ENCODE measurements around a stretch of chr21.

- PRO-cap, result no peak
Measured at GRCh38 chr21:42509117-42509778, 4.4 kb upstream of the SLC37A1 start.

DNA sequence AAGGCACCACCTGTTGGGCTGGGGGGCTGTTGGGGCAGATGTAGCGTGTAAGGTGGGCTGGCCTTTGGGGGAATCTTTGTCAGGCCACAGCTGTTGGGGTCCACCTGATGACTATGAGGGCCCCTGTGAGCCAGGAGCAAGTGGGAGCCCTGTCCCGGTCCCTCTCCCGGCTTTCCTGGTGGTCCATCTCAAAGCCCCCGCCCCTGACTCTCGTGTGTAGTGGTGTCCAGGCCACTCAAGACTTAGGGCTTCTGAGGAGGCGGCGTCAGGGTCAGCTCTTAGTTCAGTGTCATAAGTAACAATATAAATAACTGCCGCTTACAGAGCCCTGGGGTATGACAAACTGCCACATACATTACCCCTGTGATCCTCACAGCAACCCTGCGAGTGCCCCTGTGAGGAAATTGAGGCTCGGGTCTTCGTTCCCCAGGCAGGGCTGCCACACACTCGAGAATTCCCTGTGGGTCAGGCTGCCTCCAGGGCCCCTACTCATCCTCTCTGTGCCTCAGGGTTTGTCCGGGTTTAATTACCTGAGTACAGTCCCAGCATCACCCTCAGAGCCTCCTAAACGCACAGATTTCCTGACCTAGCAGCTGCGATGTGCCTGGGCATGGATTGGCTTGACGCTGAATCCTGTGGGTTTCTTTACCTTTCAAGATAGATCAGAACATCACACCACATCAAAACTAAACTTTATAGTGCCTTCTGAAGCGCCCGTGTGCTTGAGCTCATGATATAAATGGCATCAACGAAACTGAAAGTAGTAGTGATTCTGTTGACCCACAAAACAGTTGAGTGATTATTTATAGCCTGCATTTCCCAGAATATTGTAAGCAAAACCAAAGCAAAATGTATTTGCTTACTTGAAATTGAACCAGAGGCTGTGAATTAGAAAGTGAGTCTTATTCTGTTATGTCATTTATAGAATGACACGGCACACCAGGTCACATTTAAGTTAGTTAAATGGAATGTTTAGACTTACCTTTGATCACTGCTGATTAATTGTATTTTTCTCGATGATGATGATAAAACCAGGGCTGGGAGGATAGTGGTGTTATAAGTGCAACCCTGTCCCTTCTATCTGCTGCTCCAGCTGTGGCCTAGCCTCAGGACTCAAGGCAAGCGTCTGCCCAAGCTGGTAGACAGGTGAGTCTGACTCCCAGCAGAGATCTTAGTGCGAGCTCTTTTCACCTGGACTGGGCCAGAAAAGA, 14.0 kb downstream of the SLC37A1 start:
- PRO-cap, result no peak

DNA sequence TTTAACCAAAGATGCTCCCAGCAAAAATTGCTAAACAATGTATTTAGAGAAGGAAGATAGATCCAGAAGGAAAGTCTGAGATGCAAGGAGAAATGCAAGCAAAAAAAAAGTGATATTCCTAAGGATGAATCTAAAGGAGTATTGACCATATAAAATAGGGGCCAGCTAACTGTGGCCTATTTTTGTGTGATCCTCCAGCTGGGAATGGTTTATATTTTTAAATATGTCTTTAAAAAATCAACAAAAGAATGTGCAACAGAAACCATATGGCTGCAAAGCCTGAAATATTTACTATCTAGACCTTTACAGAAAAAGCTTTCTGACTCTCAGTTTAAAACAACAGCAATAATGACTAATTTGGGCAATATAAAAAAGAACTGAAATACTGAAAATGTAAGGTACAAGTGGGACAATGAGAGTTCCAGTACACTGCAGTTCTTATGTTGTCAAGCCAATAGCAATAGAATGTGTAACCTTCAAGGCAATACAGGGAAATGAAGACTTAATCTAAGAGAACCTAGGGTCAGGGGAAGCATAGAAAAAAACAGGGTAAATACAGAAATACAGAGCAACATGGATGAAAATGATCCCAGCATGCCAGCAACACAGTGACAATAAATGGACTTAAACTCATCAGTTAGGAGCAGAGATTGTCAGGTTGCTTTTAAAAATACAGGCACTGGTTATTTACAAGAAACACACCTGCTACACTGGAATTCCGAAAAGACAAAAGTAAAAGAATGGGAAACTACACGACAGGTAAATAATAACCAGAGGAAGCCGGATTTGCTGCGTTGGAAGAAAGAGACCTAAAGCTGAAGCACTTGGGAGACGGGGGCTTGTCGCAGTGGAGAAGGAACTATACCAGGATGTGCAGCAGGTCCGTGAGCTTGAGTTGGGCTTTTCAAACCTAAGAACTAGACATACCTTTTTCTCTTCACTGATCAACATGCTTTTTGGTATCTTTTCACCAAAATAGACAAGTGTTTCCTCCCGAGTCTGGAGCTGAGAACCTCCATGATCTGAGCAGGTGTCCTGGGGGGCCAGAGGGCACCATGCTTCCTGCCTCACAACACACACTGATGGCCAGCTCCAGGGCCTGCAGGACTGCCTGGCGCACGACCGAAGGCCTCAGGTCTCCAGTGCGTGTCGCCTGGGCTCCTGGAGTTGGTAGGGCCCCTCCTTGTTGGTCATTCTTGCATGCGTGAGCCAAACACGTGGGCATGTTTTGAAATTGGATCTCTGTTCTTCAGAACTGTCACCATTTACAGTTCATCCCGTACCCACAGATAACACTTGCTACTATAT, 63.9 kb downstream of the SLC37A1 start:
- PRO-cap, result no peak

DNA sequence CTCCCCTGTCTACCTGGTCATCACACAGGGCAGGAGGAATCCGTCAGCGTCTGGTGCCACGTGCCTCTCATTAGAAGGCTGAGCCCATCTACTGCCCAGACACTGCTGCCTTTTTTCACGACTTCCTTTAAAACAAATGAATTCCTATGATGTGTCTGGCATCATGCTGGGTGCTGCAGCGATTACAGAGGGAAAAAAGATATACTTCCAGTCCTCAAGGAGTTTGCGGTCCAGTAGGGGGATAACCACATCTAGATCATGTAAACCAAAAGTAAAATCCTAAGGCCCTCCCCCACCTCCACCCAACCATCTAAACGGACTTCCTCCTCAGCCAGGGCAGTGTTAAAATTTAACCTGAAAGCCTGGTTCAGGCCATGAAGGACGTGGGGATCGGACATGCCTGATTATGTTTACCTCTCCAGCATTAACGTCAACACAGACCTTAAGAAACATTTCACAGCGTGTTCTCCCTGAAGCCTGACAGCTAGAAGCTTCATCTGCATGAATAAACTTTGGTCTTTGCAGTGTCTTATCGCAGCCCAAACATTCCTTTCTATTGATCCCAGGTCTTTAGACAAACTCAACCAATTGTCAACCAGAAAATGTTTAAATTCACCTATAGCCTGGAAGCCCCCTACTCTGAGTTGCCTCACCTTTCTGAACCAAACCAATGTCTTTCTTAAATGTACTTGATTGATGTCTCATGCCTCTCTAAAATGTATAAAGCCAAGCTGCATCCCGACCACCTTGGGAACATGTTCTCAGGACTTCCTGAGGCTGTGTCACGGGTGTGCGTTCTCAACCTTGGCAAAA, 29.0 kb upstream of the PDE9A start:
- PRO-cap, result no peak

- PRO-cap, result no peak
Measured at GRCh38 chr21:42703950-42704465, 50.6 kb downstream of the PDE9A start.

DNA sequence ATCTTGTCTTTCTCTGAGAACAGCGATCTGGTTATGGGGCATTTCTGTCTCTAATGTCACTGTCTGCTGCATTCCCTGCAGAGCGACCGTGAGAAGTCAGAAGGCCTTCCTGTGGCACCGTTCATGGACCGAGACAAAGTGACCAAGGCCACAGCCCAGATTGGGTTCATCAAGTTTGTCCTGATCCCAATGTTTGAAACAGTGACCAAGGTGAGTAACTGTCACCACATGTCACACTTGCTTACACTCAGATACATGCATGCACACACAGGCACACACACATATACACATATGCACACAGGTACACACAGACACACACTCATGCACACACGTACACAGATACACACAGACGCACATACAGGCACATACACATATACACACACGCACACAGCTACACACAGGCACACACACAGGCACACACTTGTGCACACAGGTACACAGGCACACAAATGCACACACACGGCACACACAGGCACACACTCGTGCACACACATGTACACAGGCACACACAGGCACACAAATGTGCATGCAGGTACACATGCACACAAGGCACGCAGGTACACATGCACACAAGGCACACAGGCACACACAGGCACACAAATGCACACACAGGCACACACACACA, 110.3 kb downstream of the WDR4 start:
- PRO-cap, result no peak

DNA sequence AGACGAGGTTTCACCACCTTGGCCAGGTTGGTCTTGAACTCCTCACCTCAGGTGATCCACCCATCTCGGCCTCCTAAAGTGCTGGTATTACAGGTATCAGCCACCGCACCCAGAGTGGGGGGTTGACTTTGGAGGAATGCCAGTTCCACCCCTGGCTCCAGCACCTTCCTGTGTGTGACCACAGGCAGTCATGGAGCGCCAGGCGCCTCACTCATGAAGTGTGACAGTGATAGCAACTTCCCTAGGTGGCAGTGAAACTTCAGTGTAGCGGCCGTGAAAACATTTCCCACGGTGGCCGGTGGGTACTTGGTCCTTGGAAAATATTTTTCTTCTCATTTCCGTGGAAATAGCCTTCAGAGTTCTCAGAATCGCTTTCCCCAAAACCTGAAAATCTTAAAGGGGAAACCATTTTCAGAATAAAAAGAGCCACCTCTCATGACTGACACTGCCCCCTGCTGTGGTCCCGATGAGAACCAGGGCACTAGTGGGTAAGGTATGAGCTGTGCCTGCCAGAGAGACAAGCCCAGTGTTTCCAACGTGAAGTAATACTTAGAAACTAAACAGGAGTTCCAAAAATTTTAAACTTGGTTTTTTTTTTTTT, 48.4 kb downstream of the WDR4 start:
- PRO-cap, result no peak

DNA sequence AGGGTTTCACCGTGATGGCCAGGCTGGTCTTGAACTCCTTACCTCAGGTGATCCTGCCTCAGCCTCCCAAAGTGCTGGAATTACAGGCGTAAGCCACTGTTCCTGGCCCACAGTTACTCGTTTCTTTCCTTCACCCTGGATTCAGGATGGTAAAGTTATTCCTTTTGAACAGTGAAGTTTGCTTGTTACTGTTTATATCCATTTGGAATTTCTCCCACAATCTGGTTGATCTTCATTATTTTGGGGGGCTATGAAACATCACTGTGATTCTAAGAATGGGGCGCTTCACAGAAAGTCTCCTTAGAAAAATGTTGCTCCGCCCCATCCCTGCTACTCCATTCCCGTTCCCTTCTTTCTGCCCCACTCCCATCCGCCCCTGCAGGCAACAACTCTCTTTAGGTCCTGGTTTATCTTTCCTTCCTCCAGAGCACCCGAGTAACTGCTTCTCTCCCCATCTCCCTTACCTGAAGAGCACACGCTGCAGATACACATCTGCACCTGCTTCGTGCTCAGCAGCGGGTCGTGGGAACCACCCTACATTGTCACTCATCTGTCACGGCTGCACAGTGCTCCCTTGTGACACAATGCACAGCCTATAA, 42.8 kb downstream of the WDR4 start:
- PRO-cap, result no peak

DNA sequence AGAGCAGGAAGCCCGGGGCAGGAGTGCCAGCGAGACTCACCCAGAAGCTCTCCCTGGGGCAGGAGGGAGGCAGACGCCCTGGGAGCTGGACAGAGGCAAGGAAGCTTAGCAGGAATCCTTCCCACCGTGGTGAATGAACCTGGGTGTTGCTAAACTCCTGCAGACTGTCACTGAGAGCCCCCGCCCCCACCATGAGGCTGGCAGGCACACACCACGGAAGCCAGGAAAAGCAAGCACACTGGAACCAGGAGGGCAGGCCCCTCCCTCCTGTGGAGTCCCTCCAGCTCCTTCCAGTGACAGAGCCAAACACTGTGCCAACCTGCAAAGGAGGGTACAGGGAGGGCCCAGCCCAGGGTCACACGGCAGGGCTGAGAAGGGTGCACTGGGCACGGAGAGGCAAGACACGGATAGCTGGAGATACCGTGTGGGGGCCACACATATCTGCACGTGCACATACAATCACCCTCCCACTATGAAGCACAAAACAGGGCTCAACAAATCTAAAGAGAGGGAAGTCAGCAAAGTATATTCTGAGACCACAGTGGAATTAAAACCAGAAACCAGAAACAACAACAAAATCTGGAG, 34.6 kb downstream of the WDR4 start:
- PRO-cap, result no peak

DNA sequence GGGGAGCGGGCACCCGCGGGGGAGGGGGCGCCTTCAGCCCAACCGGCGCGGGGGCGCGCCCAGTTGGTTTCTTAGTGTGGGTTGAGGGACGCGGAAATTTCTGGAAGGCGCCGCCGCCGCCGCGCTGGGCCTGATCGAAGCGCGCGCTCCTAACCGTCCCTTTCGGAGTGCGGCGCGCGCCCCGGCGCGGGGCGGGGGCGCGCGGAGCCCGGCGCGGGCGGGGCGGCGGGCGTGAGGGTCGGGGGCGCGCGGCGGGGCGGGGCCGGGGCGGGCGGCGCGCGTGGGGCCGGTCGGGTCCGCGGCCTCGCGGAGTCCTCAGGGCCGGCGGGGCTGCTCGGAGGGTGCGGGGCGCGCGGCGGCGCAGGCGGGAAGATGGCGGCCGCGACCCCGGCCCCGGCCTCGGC, 500 bp downstream of the PKNOX1 start:
- PRO-cap, result bidirectional peak, plus-strand start at position 318 of the sequence, minus-strand start at position 186 of the sequence

DNA sequence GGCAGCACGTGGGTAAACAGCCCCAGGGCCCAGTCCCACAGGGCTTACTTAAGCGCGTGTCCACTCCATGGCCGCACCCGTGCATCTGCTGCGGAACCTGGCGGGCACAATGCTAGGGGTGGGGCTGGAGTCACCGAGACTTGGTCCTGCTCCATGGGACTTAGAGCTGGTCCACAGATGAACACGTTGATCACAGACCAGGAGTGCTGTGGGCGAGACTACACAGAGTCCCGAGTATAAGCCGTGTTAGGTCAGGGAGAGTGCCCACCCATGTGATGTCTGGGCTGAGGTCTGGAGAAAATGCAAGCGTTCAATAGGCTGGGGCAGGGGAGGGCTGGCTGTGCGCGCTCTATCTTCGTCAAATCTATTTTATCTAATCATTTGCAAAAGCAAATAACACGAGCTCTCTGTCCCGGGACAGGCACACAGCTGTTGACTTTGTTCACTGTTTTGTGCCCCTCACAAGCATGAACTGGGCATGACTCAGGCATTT, 119.2 kb downstream of the CRYAA start:
- PRO-cap, result no peak

DNA sequence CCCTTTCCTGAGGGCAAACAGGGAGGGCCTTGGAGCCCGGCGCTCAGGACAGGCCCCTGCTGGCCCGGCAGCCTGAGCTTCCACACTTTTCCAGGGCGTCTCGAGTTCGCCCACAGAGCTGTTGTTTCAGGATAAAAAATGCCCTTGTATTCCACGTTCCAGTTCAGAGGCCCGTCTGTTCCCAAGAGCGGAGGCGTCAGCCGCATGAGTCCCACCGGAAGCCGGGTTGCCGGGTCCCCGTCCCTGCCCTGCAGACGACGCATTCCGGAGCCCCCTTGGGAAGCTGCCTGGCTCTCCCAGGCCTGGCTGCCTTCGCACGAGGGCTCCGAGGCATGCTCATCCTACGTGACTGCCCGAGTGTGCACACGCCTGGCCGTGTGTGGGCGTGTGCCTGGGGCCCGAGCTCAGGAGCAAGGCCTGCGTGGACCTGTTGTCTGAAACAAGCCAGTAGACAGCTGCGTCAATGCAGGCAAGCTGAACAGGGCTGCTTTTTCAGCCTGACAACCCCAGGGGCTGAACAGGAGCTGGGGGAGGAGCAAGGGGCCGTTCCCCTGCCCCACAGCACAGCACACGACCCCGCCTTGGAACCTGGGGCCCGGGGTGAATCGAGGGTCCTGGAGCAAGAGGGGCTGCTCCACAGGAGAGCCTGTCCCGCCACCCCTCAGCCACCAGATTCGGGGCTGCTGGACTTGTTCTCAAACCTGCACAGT, 125.8 kb downstream of the SIK1 start:
- PRO-cap, result no peak

- PRO-cap, result no peak
Measured at GRCh38 chr21:43325982-43326469, 100.9 kb downstream of the SIK1 start.

GRCh38 chr21:43333329-43334175, 93.4 kb downstream of the SIK1 start:
- PRO-cap, result no peak

DNA sequence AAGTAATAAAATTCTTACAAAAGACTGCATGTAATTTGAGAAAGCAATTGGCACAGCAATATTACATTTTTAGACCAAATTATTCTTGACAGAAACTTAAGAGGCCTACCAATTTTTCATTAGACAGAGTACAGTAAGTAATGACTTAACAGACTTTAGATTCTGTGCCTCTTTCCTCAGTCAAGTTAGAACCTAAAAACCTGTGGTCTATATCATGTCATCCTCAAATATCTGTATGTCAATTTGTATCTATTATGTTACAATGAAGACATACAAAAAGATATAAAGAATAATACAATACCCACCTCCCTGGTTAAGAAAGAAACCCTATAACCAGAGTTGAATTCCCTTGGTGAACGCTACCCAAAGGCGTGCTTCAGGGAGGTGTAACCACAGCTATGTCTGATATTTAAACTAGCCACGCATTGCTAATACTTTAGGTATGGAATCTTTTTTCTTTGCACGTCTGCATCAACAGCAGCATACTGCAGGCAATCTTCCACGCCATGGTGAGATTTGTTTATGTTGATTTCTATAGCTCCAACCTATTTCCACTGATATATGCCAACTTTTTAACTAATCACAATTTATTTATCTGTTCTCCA, 35.6 kb downstream of the H2BC12L start:
- PRO-cap, result no peak

DNA sequence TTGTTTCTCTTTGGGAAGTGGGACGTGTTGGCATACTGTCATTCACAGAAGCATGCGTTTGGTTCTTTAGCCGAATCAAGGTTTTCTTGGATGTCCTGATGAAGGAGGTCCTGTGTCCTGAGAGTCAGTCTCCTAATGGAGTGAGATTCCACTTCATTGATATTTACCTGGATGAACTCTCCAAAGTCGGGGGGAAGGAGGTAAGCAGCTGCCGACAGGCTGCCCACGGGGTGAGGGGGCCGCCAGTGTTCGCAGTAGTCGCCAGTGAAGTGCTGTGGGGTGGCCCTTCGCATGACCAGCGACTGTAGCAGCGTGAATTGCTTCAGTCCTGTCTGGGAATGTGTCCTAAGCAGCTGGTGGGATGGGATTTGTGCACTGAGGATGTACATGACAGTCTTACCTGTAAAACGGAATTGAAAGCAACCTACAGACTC, 15.6 kb downstream of the RRP1B start:
- PRO-cap, result no peak

GRCh38 chr21:43686378-43687070, 27.2 kb downstream of the RRP1B start:
- PRO-cap, result no peak

DNA sequence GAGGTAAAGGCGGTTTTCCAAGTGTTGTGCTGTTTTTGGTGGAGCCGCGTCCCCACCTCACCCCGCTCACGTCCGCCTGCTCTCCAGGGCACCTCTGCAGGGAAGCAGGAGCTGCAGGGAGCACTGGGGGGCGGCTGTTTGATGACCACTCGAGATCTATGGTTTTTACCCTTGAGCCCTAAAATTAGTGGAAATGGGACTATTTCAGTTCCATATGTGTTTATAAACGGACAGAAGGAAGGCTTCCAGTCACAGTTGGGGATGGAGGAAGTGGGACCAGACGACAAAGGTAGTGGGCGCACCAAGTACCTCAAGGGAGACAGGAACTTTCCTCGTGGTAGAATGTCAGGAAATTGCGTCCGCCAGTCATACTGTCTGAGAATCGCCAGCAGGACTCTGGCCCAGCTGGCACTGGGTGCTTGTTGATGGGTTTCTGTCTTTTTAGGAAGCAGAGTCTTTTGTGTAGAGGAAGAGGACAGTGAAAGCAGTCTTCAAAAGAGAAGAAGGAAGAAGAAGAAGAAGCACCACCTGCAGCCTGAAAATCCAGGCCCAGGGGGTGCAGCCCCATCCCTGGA, 27.8 kb downstream of the RRP1B start:
- PRO-cap, result no peak

- PRO-cap, result no peak
Measured at GRCh38 chr21:43778498-43779512, 2.7 kb upstream of the CSTB start.

GRCh38 chr21:43864000-43864835, 805 bp upstream of the AGPAT3 start:
- PRO-cap, result unidirectional peak, plus-strand start at chr21:43864346; unidirectional peak, plus-strand start at chr21:43864560

All from cardiac septum (tissue), 1 donor.